Measurements from ENCODE around the genes SLAIN2, CWH43 and CHIC2.

GRCh38 chr4:47032120-47032545 lies 766 bp downstream of the GABRB1 start:
- PRO-cap, result no peak

- PRO-cap, result no peak
Measured at GRCh38 chr4:47824631-47825401, 13.1 kb downstream of the CORIN start.

DNA sequence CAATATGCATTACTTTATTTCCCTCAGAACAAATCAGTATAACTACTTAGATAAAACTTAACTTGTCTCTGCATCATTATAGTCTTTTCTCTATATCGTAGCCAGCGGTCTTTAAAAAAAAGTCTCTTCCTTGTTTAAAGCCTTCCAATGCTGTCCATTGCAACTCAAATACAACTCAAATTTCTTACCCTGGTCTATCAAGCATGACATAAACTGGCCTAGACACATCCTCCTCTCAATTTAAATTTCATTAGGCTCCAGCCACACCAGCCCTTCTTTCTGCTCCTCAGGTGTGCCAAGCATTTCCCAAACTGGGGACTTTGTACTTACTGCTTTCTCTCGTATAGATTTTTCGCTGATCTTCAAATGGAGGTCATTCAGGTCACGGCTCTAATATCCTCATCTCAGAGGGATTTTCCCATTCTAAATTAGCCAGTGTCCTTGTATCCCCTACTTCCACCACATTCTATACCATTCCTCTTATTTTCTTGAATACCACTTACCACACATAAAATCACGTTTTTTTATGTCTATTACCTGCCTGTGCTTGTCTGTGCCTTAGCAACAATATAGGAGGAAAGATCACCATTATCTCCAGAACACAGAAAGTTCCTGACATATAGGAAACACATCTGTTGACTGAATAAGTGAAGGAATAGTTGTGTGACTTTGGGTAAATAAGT lies 5.9 kb upstream of the CORIN start:
- PRO-cap, result no peak

GRCh38 chr4:48058450-48059112 lies 42.0 kb downstream of the NIPAL1 start:
- PRO-cap, result no peak

DNA sequence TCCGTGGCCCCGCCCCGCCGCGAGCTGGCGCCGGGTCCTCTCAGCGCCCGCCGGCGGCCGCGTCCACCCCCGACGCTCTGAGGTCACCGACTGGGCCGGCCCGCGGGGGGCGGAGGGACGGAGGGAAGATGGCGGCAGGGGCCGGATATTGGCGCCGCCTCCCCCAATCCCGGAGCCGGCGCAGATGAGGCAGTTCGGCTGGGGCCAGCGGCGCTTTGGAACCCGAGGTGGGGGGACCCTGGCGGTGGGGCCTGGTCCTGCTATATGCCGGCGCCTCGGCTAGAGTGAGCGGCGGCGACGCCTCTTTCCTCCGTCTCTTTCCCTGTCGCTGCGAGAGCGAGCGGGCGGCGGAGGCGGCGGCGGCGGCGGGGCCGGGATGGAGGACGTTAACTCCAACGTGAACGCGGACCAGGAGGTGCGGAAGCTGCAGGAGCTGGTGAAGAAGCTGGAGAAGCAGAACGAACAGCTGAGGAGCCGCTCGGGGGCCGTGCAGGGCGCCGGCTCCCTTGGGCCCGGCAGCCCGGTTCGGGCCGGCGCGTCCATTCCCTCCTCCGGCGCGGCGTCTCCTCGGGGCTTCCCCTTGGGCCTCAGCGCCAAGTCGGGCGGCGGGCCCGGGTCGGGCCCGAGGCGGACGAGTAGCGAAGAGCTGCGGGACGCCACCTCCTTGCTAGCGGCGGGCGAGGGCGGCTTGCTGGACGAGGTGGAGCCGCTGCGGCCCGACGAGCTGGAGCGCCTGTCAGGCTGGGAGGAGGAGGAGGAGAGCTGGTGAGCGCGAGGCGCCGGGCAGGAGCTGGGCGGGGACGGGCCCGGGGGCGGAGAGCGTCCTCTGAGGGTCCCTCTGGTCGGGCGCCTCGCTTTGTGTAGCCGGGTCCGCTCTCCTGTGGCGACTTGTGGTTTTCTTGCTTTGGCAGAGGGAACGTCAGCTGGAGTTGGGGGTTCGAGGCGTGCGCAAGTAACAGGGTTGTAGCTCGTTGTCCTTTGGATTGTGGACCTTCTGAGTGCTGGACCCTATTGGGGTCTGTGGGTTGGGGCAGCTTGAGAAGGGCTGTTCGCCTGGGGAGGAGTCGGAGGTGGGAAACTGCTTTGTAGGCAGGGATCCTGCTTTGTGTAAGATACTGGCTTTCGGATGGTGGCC lies at the start of gene SLAIN2:
TSS of gene SLAIN2 (plus strand) at position 166 of the 1,135 bp plus-strand sequence.
- PRO-cap, result bidirectional peak, plus-strand start at position 192 of the sequence, minus-strand start outside the sequence; unidirectional peak, plus-strand start at position 314 of the sequence

DNA sequence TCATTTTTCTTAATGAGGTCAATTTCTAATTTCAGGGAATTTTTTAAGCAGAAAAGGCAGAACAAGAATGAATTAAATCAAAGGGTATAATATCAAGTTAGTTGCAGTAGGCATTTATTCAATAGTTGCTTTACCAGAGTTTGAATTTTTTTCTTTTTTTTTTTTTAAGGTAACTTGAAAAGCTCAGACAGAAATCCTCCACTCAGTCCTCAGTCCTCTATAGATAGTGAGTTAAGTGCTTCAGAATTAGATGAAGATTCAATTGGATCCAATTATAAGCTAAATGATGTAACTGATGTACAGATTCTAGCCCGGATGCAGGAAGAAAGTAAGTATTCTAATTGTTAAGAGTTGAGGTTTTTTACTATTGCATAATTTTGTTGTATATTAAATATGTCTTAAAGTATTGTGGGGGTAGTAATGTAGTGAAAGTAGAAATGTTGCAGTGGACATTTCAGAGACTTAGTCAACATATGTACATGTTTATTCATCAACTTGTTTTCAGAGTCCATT lies 38.2 kb downstream of the SLAIN2 start:
- PRO-cap, result no peak

GRCh38 chr4:48669136-48669556 lies 110.9 kb downstream of the FRYL start:
- PRO-cap, result no peak

GRCh38 chr4:48813985-48814452 lies 16.9 kb upstream of the OCIAD1 start:
- PRO-cap, result no peak

- PRO-cap, result no peak
Measured at GRCh38 chr4:48835605-48836242, 4.8 kb downstream of the OCIAD1 start.

- PRO-cap, result no peak
Measured at GRCh38 chr4:48985860-48986843, at the start of gene CWH43. Gene CWH43 (plus strand): TSS chr4:48986275.

- PRO-cap, result unidirectional peak, plus-strand start at chr4:51859162
Measured at GRCh38 chr4:51858832-51859253, 15.9 kb downstream of the DCUN1D4 start.

- PRO-cap, result bidirectional peak, plus-strand start at chr4:52660038, minus-strand start at chr4:52659892
Measured at GRCh38 chr4:52659742-52660132, 636 bp upstream of the USP46 start.

DNA sequence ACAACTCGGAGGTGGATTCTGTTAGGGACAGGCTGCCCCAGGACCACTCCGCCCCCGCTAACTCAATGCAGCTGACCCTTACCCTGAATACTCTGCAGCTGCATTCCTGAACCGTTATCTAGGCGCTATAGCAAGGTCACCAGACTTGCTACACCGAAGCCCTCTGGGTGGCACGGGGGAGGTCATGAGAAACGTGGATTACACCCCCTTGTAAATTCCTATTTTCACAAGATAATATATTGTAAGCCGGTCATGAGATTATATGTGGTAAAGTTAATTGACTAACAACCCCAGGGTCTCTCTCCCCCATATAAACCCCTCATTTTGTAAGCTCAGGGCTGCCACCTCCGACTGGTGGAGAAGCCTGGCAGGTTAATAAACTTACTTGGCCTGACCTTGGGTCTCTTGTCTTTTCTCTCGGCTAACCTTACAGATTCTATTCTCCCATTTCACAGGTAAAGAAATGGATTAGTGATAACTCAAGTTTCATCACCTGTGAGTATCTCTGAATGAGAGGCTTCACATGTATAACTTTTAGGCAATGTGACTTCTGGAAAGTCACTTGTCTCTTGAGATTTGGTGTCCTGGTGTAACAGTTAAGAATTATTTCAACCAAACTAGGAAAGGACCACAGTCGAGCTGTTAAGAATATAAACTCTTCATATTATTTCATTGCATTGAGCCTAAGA lies 37.3 kb downstream of the ERVMER34-1 start:
- PRO-cap, result no peak

DNA sequence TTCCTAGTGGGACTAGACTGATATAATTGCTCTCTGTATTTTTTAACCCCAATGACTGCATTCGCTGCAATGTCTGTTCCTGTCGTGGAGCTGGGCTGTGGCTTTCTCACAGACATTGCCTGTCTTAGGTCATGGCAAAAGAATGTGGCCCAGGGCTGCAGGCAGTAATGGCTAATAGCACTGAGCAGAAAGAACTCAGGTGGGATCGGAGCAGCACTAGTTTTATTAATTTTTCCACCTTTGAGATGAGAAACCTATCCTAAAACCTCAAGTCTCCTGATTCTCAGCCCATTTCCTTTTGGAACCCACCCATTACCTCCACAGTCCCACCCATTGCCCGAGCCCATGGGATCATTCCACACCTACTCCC lies 23.8 kb upstream of the RASL11B start:
- PRO-cap, result no peak

DNA sequence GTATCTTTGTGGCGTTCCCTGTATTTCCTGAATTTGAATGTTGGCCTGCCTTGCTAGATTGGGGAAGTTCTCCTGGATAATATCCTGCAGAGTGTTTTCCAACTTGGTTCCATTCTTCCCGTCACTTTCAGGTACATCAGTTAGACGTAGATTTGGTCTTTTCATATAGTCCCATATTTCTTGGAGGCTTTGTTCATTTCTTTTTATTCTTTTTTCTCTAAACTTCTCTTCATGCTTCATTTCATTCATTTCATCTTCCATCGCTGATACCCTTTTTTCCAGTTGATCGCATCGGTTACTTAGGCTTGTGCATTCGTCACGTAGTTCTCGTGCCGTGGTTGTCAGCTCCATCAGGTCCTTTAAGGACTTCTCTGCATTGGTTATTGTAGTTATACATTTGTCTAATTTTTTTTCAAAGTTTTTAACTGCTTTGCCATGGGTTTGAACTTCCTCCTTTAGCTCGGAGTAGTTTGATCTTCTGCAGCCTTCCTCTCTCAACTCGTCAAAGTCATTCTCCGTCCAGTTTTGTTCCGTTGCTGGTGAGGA lies 37.6 kb downstream of the RASL11B start:
- PRO-cap, result no peak

DNA sequence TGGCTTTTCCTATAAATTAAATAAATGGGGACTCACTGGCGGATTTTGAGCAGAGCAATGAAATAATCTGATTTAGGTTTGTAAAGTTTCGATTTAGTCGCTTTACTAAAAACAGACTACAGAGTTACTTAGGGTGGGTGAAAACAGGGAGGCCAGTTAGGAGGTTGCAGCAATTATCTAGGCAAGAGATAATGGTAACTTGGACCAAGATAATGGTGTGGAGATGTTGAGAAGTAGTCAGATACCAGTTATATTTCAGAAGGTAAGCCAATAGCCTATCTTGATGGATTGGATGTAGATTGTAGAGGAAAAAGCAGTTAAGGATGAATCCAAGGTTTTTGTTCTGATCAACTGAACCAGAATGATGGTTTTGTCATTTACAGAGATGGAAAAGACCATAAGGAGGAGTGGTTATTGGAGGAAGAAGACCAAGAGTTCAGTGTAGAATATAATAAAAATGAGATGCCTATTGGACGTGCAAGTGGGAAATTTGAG lies 23.9 kb downstream of the FIP1L1 start:
- PRO-cap, result no peak

DNA sequence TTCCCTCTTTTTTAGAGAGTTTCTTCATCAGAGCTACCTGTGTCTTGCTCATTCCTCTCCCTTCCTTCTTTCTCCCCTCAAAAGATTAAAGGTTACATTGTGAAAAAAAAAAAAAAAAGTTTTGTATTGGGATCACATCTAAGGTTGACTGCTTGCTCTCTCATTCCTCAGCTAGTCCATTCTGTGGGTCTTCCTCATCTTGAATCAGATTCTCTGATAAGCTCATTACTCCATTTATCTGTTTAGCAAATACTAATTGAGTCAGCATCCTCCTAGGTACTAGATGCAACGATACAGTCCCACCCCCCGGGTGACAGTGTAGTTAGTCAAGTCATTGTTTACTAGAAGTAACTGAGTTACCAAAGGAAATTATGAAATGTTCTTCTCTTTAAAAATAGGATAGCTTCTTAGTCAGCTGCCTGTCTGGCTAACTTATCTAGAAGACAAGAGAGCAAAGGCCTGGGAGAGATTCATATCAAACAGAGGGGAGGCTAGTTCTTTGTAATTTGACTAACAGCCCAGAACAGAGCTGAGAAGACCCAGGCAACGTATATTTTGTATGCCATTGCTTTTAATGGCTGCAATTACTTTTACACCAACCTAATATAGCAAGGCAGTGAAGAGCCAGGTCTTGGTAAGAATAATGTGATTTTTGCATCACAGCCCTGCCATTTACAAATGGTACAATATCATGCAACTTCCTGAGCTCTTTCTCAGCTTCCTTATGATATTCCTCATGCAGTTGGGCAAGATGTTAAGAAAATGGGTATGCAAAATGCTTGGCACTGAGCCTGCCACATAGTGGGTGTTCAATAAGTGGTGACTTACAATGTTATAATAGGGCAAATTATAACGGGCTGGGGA lies 150.0 kb downstream of the CHIC2 start:
- PRO-cap, result no peak

GRCh38 chr4:53929923-53930463 lies 134.4 kb downstream of the CHIC2 start:
- PRO-cap, result no peak

GRCh38 chr4:54051518-54052288 lies 12.7 kb downstream of the CHIC2 start:
- PRO-cap, result no peak

DNA sequence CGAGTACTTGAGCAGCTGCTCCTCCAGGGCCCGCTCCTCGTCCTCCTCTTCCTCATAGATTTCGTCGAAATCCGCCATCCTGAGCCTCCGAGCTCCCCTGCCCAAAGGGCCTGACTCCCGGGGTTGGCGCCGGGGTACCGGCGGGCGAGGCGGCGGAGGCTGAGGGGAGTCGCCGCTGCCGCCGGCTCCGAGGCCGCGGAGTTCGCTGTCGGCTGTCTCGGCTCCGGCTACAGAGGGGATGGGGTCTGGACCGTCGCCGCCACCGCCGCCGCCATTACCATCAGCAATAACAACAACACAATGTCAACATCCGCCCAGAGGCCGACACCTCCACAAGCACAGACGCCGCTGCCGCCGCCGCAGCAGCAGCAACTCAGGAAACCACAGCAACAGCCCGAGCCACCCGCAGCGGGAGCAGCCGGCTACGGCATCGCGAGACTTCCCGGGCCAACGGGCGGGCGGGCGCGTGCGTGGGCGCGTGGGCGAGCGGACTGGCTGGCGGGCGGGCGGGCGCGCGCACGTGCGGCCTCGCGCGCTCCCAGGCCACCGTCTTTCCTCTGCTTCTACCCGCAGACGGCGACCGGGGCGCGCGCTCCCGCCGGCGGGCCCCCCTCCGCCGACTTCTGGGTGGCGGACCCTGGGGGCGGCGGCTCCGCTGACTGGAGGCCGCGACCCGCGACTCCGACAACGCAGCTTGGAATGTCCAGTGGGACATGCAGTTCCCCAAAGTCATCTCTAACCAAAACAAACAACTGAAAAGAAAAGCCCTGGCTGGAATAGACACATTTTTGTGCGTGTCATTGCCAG lies at the start of gene CHIC2:
TSS of gene CHIC2 (minus strand) at position 383 of the 807 bp plus-strand sequence.
- PRO-cap, result bidirectional peak, plus-strand start at position 549 of the sequence, minus-strand start at position 375 of the sequence

All from left lobe of liver (tissue), 1 donor.